ENCODE data around the genes KCNN4, LYPD5, ZNF283, ZNF404, IGSF23, CLPTM1 and ZNF296.

DNA sequence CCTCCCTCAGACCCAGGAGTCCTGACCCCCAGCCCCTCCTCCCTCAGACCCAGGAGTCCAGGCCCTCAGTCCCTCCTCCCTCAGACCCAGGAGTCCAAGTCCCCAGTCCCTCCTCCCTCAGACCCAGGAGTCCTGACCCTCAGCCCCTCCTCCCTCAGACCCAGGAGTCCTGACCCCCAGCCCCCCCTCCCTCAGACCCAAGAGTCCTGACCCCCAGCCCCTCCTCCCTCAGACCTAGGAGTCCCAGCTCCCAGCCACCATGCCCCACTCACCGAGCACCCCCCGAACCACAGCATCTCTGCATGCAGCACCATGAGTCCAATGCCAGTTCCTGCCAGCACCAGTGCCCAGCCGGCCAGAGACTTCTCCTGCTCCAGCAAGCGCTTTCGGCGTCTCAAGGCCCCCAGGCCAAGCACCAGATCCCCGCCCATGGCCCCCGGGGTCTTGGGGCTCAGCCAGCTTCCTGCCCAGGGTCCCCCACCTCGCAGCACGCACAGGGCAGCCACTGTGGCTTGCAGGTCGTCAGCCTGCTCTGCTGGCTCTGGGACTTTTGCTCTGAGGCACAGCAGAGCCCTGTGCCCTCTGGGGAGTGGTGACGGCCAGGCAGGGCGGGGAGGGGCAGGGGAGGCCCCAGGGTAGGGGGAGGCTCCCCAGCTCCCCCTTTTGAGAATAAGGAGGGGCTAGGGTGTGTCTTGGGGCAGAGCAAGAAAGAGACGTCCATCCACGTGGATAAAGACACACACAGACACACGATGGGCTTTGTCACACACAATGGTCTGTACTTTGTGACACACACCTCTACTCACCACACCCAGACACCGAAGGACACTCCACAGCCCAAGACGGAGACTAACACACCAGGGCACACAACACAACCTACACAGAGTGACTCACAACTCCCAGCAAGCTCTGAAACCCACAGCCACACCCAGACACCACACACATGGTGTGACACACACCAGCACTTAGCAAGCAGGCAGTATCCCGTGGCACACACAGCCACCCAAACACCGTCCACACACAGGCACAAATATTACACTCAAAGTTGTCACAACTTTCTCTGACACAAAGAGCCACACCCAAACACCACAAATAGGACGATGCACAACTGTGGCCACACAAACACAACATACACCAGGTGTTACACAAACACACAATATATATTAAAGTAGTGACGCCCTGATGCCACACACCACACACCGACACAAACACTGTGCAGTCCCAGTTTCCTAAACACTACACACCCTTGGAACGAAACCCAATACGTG is at the start of gene KCNN4:
KCNN4 (minus strand) TSS at position 543 of the 1,268 bp plus-strand sequence.
- RAMPAGE, long total RNA: start-site peak on the minus strand centred at position 590 of the sequence, 96 bp wide, 26 and 14 reads in 2 replicates
- RRBS: 36% methylated on average over 4 of the region's 25 CpGs
PRO-cap:
- standard: bidirectional peak, plus-strand start at position 565 of the sequence, minus-strand start at position 534 of the sequence
- CoPRO, capped RNA only, 2 experiments: peak in 2 of 2 experiments; most common plus-strand start position 683 of the sequence (in 1); most common minus-strand start position 584 of the sequence (in 2)
- CoPRO, capped and uncapped RNA, 2 experiments: peak in 2 of 2 experiments; most common plus-strand start position 558 of the sequence (in 1); most common minus-strand start position 584 of the sequence (in 2)
- CoPRO, uncapped RNA only, 2 experiments: peak in 1 of 2 experiments; most common plus-strand start position 705 of the sequence (in 1); most common minus-strand start position 584 of the sequence (in 1)
CAGE:
- cytosol, long polyA plus RNA: start-site peak on the minus strand centred at position 568 of the sequence, 53 bp wide, 24 and 106 reads in 2 replicates; start-site peak on the minus strand centred at position 876 of the sequence, 85 bp wide, 25 and 38 reads in 2 replicates
- long polyA plus RNA: start-site peak on the minus strand centred at position 570 of the sequence, 64 bp wide, 16 and 46 reads in 2 replicates; start-site peak on the minus strand centred at position 865 of the sequence, 80 bp wide, 16 and 24 reads in 2 replicates
- nucleolus, long total RNA: no peak
- nucleus, long polyA plus RNA: start-site peak on the minus strand centred at position 571 of the sequence, 79 bp wide, 28 and 129 reads in 2 replicates; start-site peak on the minus strand centred at position 850 of the sequence, 47 bp wide, 28 and 97 reads in 2 replicates

- RAMPAGE, long total RNA: no peak
- RRBS: no CpG with 5 or more reads among the region's 7 CpGs
PRO-cap:
- standard: no peak
- CoPRO, capped RNA only, 2 experiments: no peak in any of the 2 experiments
- CoPRO, capped and uncapped RNA, 2 experiments: no peak in any of the 2 experiments
- CoPRO, uncapped RNA only, 2 experiments: no peak in any of the 2 experiments
CAGE:
- cytosol, long polyA plus RNA: no peak
- long polyA plus RNA: no peak
- nucleolus, long total RNA: no peak
- nucleus, long polyA plus RNA: no peak
Measured at GRCh38 chr19:43802310-43802718, at the start of gene LYPD5. TSS of gene LYPD5 (minus strand) at chr19:43802447.

- RAMPAGE, long total RNA: start-site peak on the plus strand at chr19:43827374-43827426, 201 and 72 reads in 2 replicates
- RRBS: 4% methylated on average over 15 of the region's 38 CpGs
PRO-cap:
- standard: unidirectional peak, plus-strand start at chr19:43827424; bidirectional peak, plus-strand start at chr19:43827589, minus-strand start at chr19:43827646
- CoPRO, capped RNA only, 2 experiments: peak in 1 of 2 experiments; most common plus-strand start chr19:43827355 (in 1); most common minus-strand start chr19:43827651 (in 1)
- CoPRO, capped and uncapped RNA, 2 experiments: peak in 1 of 2 experiments; most common plus-strand start chr19:43827390 (in 1); most common minus-strand start chr19:43827152 (in 1)
- CoPRO, uncapped RNA only, 2 experiments: no peak in any of the 2 experiments
CAGE:
- cytosol, long polyA plus RNA: no peak
- long polyA plus RNA: no peak
- nucleolus, long total RNA: no peak
- nucleus, long polyA plus RNA: start-site peak on the plus strand at chr19:43827384-43827420, 68 and 291 reads in 2 replicates
Measured at GRCh38 chr19:43827097-43827958, at the start of gene ZNF283. TSS of gene ZNF283 (plus strand) at chr19:43827321.

GRCh38 chr19:43883814-43884369 is at the start of gene ZNF404:
TSS of gene ZNF404 (minus strand) at chr19:43883964.
- RAMPAGE, long total RNA: no peak
- RRBS: no CpG with 5 or more reads among the region's 4 CpGs
PRO-cap:
- standard: no peak
- CoPRO, capped RNA only, 2 experiments: no peak in any of the 2 experiments
- CoPRO, capped and uncapped RNA, 2 experiments: no peak in any of the 2 experiments
- CoPRO, uncapped RNA only, 2 experiments: no peak in any of the 2 experiments
CAGE:
- cytosol, long polyA plus RNA: no peak
- long polyA plus RNA: no peak
- nucleolus, long total RNA: no peak
- nucleus, long polyA plus RNA: no peak

GRCh38 chr19:44032780-44033150 is 7.6 kb downstream of the ZNF222 start:
- RAMPAGE, long total RNA: no peak
- RRBS: no CpG with 5 or more reads among the region's 4 CpGs
PRO-cap:
- standard: no peak
- CoPRO, capped RNA only, 2 experiments: no peak in any of the 2 experiments
- CoPRO, capped and uncapped RNA, 2 experiments: no peak in any of the 2 experiments
- CoPRO, uncapped RNA only, 2 experiments: no peak in any of the 2 experiments
CAGE:
- cytosol, long polyA plus RNA: no peak
- long polyA plus RNA: no peak
- nucleolus, long total RNA: no peak
- nucleus, long polyA plus RNA: no peak

GRCh38 chr19:44065928-44067120 is 5.6 kb upstream of the ZNF284 start:
- RAMPAGE, long total RNA: no peak
- RRBS: no CpG with 5 or more reads among the region's 10 CpGs
PRO-cap:
- standard: no peak
- CoPRO, capped RNA only, 2 experiments: no peak in any of the 2 experiments
- CoPRO, capped and uncapped RNA, 2 experiments: no peak in any of the 2 experiments
- CoPRO, uncapped RNA only, 2 experiments: no peak in any of the 2 experiments
CAGE:
- cytosol, long polyA plus RNA: no peak
- long polyA plus RNA: no peak
- nucleolus, long total RNA: no peak
- nucleus, long polyA plus RNA: no peak

- RAMPAGE, long total RNA: no peak
- RRBS: no CpG with 5 or more reads among the region's 6 CpGs
PRO-cap:
- standard: no peak
- CoPRO, capped RNA only, 2 experiments: no peak in any of the 2 experiments
- CoPRO, capped and uncapped RNA, 2 experiments: no peak in any of the 2 experiments
- CoPRO, uncapped RNA only, 2 experiments: no peak in any of the 2 experiments
CAGE:
- cytosol, long polyA plus RNA: no peak
- long polyA plus RNA: no peak
- nucleolus, long total RNA: no peak
- nucleus, long polyA plus RNA: no peak
Measured at GRCh38 chr19:44410108-44410394, 8.6 kb upstream of the ZNF285 start.

GRCh38 chr19:44587626-44588329 is 25.6 kb upstream of the IGSF23 start:
- RAMPAGE, long total RNA: no peak
- RRBS: no CpG with 5 or more reads among the region's 2 CpGs
PRO-cap:
- standard: bidirectional peak, plus-strand start at chr19:44588072, minus-strand start at chr19:44587823
- CoPRO, capped RNA only, 2 experiments: peak in 2 of 2 experiments; most common plus-strand start chr19:44588032 (in 2); most common minus-strand start chr19:44587823 (in 2)
- CoPRO, capped and uncapped RNA, 2 experiments: peak in 2 of 2 experiments; most common plus-strand start chr19:44588032 (in 1); most common minus-strand start chr19:44587781 (in 1)
- CoPRO, uncapped RNA only, 2 experiments: no peak in any of the 2 experiments
CAGE:
- cytosol, long polyA plus RNA: no peak
- long polyA plus RNA: no peak
- nucleolus, long total RNA: no peak
- nucleus, long polyA plus RNA: no peak

DNA sequence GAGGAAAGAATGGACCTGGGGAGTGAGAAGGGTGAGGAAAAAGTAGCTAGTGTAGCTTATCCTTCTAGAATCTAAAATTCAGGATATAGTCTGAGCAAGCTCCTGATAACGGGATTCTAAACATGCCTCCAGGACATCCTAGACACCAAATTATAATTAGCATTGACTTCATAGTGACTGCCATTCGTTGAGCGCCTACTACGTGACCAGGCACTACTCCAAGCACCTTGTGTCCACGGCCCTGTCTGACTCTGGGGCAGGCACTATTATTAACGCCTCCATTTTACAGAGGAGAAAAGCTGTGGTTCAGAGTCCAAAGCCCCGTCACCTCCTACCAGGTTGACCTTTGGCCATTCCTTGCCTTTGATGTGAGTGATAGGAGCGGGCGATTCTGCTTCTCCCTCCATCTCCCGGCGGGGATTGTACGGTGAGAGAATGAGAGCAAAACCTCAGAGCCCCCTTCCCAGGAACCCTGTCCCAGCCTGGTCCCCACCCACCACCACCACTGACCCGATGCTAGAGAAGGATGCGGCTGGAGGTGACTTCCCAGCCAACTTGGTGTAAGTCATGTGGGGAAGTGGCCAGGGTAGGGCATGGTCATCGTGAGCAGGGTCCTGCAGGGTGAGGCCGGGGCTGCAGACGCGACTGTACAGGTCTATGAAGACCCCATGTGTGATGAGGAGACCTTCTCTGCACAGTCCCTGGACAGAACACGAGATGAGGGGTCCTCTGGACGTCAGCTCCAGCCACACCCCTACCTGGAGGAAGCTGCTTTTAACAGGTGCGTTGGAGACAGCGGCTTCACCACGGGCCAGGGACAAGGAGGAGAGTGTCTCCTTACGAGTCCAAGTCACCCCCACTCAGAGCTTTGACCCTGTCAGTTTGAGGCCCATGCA is at the start of gene IGSF23:
IGSF23 (plus strand) TSS at position 353 of the 896 bp plus-strand sequence.
- RAMPAGE, long total RNA: no peak
- RRBS: no CpG with 5 or more reads among the region's 24 CpGs
PRO-cap:
- standard: no peak
- CoPRO, capped RNA only, 2 experiments: no peak in any of the 2 experiments
- CoPRO, capped and uncapped RNA, 2 experiments: no peak in any of the 2 experiments
- CoPRO, uncapped RNA only, 2 experiments: no peak in any of the 2 experiments
CAGE:
- cytosol, long polyA plus RNA: no peak
- long polyA plus RNA: no peak
- nucleolus, long total RNA: no peak
- nucleus, long polyA plus RNA: no peak

GRCh38 chr19:44666707-44667385 is 4.4 kb upstream of the CEACAM19 start:
- RAMPAGE, long total RNA: no peak
- RRBS: no CpG with 5 or more reads among the region's 8 CpGs
PRO-cap:
- standard: no peak
- CoPRO, capped RNA only, 2 experiments: no peak in any of the 2 experiments
- CoPRO, capped and uncapped RNA, 2 experiments: no peak in any of the 2 experiments
- CoPRO, uncapped RNA only, 2 experiments: no peak in any of the 2 experiments
CAGE:
- cytosol, long polyA plus RNA: no peak
- long polyA plus RNA: no peak
- nucleolus, long total RNA: no peak
- nucleus, long polyA plus RNA: no peak

- RAMPAGE, long total RNA: no peak
- RRBS: no CpG with 5 or more reads among the region's 4 CpGs
PRO-cap:
- standard: no peak
- CoPRO, capped RNA only, 2 experiments: no peak in any of the 2 experiments
- CoPRO, capped and uncapped RNA, 2 experiments: no peak in any of the 2 experiments
- CoPRO, uncapped RNA only, 2 experiments: no peak in any of the 2 experiments
CAGE:
- cytosol, long polyA plus RNA: no peak
- long polyA plus RNA: no peak
- nucleolus, long total RNA: no peak
- nucleus, long polyA plus RNA: no peak
Measured at GRCh38 chr19:44671563-44672157, 378 bp downstream of the CEACAM19 start.

- RAMPAGE, long total RNA: no peak
- RRBS: no CpG with 5 or more reads among the region's 9 CpGs
PRO-cap:
- standard: no peak
- CoPRO, capped RNA only, 2 experiments: no peak in any of the 2 experiments
- CoPRO, capped and uncapped RNA, 2 experiments: no peak in any of the 2 experiments
- CoPRO, uncapped RNA only, 2 experiments: no peak in any of the 2 experiments
CAGE:
- cytosol, long polyA plus RNA: no peak
- long polyA plus RNA: no peak
- nucleolus, long total RNA: no peak
- nucleus, long polyA plus RNA: no peak
Measured at GRCh38 chr19:44747052-44747302, 1.5 kb upstream of the BCL3 start.

DNA sequence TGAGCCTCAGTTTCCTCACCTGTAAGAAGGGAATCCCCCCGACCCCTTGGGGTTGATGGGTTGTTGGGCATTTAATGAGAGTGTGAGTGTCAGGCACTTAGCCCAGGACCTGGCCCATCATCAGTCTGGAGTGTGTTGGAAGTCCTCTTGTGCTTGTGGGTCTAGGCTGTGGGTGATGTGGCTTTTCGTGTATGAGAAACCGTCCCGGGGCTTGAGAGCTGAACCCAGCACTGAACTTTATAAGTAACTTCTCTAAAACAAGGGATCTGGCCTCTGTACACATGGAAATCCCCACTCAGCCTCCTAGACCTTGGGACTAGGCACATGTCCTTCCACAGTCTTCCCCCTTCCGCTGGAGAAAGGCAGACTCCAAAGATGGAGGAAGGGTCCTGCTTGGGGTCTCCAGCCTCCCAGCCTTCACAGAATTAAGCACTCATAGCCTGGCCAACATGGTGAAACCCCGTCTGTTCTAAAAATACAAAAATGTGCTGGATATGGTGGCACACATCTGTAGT is 9.8 kb upstream of the CBLC start:
- RAMPAGE, long total RNA: no peak
- RRBS: no CpG with 5 or more reads among the region's 6 CpGs
PRO-cap:
- standard: no peak
- CoPRO, capped RNA only, 2 experiments: no peak in any of the 2 experiments
- CoPRO, capped and uncapped RNA, 2 experiments: no peak in any of the 2 experiments
- CoPRO, uncapped RNA only, 2 experiments: no peak in any of the 2 experiments
CAGE:
- cytosol, long polyA plus RNA: no peak
- long polyA plus RNA: no peak
- nucleolus, long total RNA: no peak
- nucleus, long polyA plus RNA: no peak

- RAMPAGE, long total RNA: no peak
- RRBS: no CpG with 5 or more reads among the region's 11 CpGs
PRO-cap:
- standard: no peak
- CoPRO, capped RNA only, 2 experiments: no peak in any of the 2 experiments
- CoPRO, capped and uncapped RNA, 2 experiments: no peak in any of the 2 experiments
- CoPRO, uncapped RNA only, 2 experiments: no peak in any of the 2 experiments
CAGE:
- cytosol, long polyA plus RNA: no peak
- long polyA plus RNA: no peak
- nucleolus, long total RNA: no peak
- nucleus, long polyA plus RNA: no peak
Measured at GRCh38 chr19:44870033-44870656, 20.9 kb upstream of the TOMM40 start.

DNA sequence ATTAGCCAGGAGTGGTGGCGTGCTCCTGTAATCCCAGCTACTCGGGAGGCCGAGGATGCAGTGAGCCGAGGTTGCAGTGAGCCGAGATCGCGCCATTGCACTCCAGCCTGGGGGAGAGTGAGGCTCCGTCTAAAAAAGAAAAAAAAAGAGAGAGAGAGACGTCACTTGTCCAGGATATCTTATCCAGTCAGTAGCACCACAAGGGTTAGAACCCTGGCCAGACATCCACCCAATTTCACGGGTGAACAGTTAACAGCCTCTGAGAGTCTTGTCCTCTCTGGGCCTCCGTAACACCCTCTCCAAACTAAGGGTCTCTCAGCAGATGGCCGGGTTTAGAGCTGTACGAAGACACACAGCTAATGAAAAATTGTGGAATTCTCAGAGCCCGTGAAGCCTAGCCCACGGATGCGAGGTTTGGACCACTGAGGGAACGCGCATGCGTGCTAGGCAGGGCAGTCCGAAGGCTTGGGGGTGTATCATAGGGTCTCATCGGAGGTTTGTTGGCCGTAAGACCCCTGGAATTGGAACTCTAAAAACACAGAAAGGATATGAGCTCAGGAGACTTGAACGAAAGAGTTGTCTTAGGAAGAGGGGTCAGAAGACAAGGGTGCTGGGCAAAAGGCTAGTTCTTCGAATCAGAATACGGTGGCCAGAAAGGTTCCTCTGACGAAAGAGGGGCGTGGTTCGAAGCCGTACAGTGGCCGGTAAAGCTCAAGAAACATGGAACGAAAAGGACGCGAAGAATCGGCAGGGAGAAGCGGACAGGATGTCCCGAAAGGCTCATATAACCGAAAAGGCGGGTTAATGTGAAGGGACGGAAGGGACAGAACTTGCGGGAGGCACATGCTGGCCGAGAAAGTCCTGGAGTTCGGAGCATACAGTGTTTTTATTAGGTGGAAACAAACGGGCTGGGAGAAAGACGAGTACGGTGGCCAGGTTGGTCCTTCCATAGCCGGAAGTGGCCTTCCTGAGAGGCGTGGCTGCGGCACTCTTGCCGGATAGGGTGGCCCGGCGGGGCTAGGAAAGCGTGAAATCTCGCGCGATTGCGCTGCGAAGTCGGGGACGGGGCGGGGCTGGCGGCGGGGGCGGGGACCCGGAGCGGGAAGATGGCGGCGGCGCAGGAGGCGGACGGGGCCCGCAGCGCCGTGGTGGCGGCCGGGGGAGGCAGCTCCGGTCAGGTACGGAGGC is at the start of gene CLPTM1:
CLPTM1 (plus strand) TSS at position 1,091 of the 1,188 bp plus-strand sequence.
- RAMPAGE, long total RNA: start-site peak on the plus strand centred at position 1,098 of the sequence, 8 bp wide, 216 and 263 reads in 2 replicates
- RRBS: 2% methylated on average over 26 of the region's 77 CpGs
PRO-cap:
- standard: bidirectional peak, plus-strand start at position 441 of the sequence, minus-strand start at position 416 of the sequence; bidirectional peak, plus-strand start at position 721 of the sequence, minus-strand start at position 637 of the sequence; bidirectional peak, plus-strand start at position 1,104 of the sequence, minus-strand start at position 960 of the sequence
- CoPRO, capped RNA only, 2 experiments: peak in 2 of 2 experiments; most common plus-strand start position 707 of the sequence (in 2); most common minus-strand start position 637 of the sequence (in 2)
- CoPRO, capped and uncapped RNA, 2 experiments: peak in 2 of 2 experiments; most common plus-strand start position 1,104 of the sequence (in 2); most common minus-strand start position 637 of the sequence (in 1)
- CoPRO, uncapped RNA only, 2 experiments: peak in 2 of 2 experiments; most common plus-strand start position 1,104 of the sequence (in 1); most common minus-strand start position 925 of the sequence (in 1)
CAGE:
- cytosol, long polyA plus RNA: start-site peak on the plus strand centred at position 1,096 of the sequence, 16 bp wide, 128 and 705 reads in 2 replicates
- long polyA plus RNA: start-site peak on the plus strand centred at position 1,093 of the sequence, 13 bp wide, 390 and 601 reads in 2 replicates
- nucleolus, long total RNA: no peak
- nucleus, long polyA plus RNA: start-site peak on the plus strand centred at position 1,100 of the sequence, 14 bp wide, 126 and 78 reads in 2 replicates

DNA sequence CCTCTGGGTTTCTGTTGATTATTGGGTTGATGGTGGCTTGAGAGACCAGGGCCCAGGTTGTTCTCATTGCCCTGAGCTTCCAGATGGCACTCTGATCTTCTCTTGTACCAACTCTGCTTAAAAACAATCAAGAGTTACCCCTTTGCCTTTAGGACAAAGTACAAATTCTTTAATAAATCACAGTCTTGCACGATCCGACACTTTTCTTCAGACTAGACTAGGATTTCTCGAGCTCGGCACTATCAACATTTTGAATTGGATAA is 1.4 kb downstream of the CLPTM1 start:
- RAMPAGE, long total RNA: no peak
- RRBS: no CpG with 5 or more reads among the region's 4 CpGs
PRO-cap:
- standard: no peak
- CoPRO, capped RNA only, 2 experiments: no peak in any of the 2 experiments
- CoPRO, capped and uncapped RNA, 2 experiments: no peak in any of the 2 experiments
- CoPRO, uncapped RNA only, 2 experiments: no peak in any of the 2 experiments
CAGE:
- cytosol, long polyA plus RNA: no peak
- long polyA plus RNA: no peak
- nucleolus, long total RNA: no peak
- nucleus, long polyA plus RNA: no peak

GRCh38 chr19:45075985-45076871 is at the start of gene ZNF296:
TSS of gene ZNF296 (minus strand) at chr19:45076478.
- RAMPAGE, long total RNA: no peak
- RRBS: 2% methylated on average over 10 of the region's 84 CpGs
PRO-cap:
- standard: bidirectional peak, plus-strand start at chr19:45076607, minus-strand start at chr19:45076474
- CoPRO, capped RNA only, 2 experiments: peak in 2 of 2 experiments; most common plus-strand start chr19:45076558 (in 1); most common minus-strand start chr19:45076478 (in 2)
- CoPRO, capped and uncapped RNA, 2 experiments: peak in 2 of 2 experiments; most common plus-strand start chr19:45076577 (in 1); most common minus-strand start chr19:45076478 (in 2)
- CoPRO, uncapped RNA only, 2 experiments: peak in 2 of 2 experiments; most common plus-strand start chr19:45076593 (in 1); most common minus-strand start chr19:45076474 (in 2)
CAGE:
- cytosol, long polyA plus RNA: start-site peak on the minus strand at chr19:45076418-45076528, 22 and 21 reads in 2 replicates
- long polyA plus RNA: start-site peak on the minus strand at chr19:45076477-45076525, 8 and 19 reads in 2 replicates
- nucleolus, long total RNA: no peak
- nucleus, long polyA plus RNA: no peak